ENCODE results near the genes TSEN34, LENG8, KIR2DL4 and COX6B2.

DNA sequence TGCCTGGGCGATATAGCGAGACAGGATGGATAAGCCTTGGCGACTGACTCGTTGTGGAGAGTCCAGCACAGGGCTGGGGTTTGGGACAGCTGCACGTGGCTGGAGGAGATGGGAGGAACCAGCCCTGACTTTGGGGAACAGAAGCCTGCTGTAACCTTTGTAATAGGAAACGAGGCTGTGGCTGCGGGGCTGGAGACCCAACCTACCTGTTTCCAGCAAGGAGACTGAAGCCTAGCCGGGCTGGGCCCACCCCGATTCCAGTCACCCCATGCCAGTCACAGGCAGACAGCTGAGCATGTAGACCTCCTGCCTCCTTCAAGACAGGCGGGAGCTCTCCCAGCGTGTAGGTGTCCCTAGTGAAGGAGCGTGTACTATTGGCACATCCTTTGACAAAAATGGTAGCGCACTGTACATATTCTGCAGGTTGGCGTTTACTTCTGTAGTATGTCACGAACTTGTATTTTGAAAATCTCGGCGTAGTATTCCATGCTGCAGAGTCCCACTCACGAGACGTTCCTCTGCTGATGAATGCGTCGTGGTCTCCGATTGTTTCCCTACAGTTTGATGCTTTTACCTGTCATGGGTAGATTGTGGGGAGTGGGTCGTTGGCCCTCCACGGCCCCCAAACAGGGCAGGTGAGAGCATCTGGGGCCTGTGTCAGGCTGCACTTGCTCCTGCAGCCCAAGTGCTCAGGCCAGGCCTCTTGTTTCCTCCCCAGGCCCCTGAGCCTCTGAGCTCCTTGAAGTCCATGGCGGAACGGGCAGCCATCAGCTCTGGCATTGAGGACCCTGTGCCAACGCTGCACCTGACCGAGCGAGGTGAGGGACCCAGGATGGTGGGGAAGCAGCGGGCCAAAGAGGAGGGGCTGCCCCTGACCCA lies 7.8 kb downstream of the LENG1 start:
- RAMPAGE, total RNA = no peak

GRCh38 chr19:54173480-54173929 lies 545 bp upstream of the TMC4 start:
- RAMPAGE, total RNA = no peak

- RAMPAGE, total RNA = no peak
These were observed at the start of gene TSEN34 for GRCh38 chr19:54191221-54191993. TSS of gene TSEN34 (plus strand) at chr19:54191308.

GRCh38 chr19:54252807-54253204 lies 4.3 kb downstream of the LILRB5 start:
- RAMPAGE, total RNA = no peak

DNA sequence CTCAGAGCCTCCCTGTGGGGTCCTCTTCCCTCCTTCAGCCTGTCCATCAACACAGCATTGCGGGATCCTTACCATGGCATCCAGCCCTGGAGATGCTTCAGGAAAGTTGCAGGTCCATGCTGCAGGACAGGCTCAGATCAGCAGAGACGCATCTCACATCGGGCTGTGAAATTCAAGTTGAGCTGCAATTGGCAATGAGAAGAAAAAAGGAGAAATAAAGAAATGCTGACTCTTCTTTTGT lies 9.5 kb downstream of the LILRB2 start:
- RAMPAGE, total RNA = no peak

DNA sequence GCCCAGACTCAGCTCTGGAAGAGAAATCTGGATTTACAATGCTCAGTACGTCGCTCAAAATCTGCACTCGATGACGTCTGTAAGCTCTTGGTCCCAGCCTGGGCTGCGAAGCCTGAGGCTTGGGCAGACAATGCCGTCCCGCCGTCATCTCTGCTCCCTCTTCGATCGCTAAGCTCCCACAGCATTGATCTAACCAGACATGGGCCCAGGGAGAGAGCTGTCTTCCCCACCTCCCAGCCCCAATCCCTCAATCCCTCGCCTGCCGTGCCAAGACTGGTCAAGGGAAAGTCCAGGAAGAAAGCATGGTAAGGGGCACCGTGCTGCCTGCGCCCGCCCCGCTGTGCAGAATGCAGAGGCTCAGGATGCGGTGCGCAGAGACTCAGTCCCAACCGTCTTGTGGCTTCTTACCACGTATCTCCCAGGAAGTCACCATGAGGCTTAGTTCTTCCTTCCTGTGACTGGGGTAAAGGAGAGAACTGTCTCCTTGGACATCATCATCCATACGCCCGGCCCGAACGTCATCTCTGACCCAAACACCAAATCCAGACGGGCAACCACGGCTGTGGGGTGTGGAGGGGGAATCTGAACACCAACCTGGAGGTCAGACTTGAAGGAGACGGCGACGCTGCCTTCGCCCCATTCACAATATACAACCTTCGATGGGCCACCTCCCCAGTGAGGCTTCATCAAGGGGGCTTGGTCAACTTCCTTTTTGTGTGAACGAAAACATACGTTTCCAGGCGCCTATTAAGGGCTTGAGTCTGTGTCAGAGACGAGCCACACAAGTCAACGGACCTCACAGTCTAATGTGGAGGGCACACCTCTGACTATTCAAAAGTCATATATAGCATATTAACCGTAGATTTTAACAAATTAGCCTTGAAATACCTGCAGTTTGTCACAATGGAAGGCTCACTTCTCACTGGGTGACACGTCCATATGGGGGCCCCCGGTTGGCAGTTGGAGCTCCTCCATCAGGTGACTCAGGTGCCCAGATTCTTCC lies 10.6 kb upstream of the LAIR1 start:
- RAMPAGE, total RNA = no peak

- RAMPAGE, total RNA = no peak
These were observed at the start of gene LENG8 for GRCh38 chr19:54449149-54449353. TSS of gene LENG8 (plus strand) at chr19:54449199.

DNA sequence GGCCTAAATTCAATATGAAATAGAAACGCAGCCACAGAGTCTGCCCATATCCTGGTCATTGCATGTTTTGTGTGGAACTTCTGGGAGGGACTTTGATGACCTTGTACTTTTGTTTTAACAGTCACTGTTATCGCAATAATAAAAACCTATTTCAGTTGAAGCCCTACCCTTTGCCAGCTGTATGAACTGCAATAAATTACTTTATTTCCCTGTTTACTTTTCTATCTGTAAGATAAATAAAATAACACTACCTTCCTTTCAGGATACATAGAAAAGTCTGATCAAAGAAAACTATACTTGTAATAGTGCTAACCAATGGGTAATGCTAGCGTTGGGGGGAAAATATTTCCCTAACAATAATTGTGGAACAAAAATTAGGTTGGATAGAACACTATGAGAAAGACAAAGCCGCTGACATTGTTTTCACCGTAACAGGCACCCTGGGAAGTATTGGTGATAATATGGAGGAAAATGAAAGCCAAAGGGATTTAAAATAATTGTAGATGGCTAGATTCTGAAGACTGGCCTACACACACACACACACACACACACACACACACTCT lies 4.3 kb upstream of the LENG9 start:
- RAMPAGE, total RNA = no peak

DNA sequence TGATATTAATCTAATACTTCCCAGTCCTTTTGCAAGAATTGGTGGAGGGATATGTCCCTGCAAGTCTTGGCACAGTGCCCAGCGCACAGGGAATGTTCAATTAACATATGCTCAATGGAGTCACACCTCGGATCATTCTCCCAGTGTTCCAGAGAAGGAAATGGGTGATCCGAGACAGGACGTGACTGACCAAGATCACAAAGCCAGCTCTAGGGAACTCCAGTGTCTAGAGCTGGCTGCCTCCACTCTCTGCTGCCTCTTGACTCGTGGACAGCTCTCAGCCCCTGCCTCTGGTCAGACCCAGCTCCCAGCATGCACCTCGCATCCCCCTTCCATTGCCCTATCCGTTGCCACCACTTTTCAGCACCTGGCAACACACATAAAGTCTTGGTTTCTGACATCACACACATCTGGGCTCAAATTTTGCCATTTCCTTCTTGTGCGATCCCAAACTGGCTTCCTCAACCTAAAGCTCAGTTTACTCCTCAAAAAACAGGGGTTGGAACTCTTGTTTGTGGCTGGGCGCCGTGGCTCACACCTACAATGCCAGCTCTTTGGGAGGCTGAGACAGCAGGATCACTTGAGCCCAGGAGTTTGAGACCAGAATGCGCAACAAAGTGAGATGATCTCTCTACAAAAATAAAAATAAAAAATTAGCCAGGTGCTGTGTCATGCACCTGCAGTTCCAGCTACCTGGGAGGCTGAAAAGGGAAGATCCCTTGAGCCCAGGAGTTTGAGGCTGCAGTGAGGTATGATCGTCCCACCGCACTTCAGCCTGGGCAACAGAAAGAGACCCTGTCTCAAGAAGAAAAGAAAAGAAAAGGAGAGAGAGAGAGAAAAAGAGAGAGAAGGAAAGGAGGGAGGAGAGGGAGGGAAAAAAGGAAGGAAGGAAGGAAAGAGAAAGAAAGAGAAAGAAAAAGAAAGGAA lies 3.3 kb downstream of the CDC42EP5 start:
- RAMPAGE, total RNA = no peak

DNA sequence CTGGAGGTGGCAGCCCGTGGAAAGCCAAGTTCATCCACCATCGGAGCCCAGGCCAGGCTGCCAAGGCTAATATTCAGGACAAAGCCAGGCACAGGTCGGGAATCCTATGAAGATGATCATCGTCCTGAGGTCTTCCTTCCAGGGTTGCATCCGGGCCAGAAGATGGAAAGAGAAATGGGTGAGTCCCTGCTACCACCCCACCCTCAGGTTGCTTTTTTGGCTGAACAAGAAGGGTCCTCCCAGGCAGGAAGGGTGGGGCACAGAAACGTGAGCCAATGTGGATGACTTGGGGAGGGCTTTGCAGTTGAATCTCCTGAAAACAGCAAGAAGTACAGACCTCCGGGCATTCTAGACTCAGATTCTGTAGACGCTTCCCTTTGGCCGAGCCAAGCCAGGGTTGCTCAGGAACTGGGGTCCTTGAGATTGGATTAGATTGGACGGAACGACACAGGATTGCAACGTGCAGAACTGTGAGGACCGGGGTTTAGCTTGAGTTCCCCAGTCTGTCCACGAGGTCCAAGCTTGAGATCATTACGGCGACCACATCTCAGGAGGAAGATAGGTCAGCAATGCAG lies 4.5 kb upstream of the LAIR2 start:
- RAMPAGE, total RNA = no peak

GRCh38 chr19:54526887-54527556 lies 24.4 kb downstream of the LAIR2 start:
- RAMPAGE, total RNA = no peak

GRCh38 chr19:54803322-54803866 lies at the start of gene KIR2DL4:
TSS of gene KIR2DL4 (plus strand) at chr19:54803610.
- RAMPAGE, total RNA = no peak

- RAMPAGE, total RNA = no peak
These were observed 2.3 kb upstream of the FCAR start for GRCh38 chr19:54871676-54872204.

GRCh38 chr19:54938927-54939312 lies 27.3 kb upstream of the NLRP2 start:
- RAMPAGE, total RNA = no peak

GRCh38 chr19:55092665-55093259 lies 17.1 kb downstream of the EPS8L1 start:
- RAMPAGE, total RNA = no peak

DNA sequence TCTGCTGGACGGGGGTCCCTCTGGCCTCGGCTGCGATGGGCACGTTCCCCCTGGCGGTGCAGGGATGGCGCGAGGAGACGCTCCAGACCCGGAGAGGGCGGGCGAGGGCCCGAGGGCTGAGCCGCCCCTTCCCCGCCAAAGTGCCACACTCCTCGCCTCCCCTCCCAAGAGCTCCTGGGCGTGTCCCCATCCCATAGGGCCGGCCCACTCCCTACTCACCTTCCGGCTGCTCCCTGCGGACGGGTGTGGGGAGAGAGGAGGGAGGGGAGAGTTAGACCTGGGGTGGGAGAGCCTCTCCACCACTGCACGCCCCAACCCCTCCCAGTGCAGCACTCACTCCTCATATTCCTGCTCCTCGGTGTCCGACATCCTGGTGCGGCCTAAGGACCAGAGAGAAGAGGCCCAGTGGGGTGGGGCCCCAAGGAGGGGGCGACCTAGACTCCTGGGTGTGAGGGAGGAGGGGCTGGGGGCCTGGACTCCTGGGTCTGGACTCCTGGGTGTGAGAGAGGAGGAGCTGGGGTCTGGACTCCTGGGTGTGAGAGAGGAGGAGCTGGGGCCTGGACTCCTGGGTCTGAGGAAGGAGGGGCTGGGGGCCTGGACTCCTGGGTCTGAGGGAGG lies 2.1 kb downstream of the TNNT1 start:
- RAMPAGE, total RNA = start-site peak on the minus strand centred at position 153 of the sequence, 33 bp wide, 1,123 and 539 reads in 2 replicates

DNA sequence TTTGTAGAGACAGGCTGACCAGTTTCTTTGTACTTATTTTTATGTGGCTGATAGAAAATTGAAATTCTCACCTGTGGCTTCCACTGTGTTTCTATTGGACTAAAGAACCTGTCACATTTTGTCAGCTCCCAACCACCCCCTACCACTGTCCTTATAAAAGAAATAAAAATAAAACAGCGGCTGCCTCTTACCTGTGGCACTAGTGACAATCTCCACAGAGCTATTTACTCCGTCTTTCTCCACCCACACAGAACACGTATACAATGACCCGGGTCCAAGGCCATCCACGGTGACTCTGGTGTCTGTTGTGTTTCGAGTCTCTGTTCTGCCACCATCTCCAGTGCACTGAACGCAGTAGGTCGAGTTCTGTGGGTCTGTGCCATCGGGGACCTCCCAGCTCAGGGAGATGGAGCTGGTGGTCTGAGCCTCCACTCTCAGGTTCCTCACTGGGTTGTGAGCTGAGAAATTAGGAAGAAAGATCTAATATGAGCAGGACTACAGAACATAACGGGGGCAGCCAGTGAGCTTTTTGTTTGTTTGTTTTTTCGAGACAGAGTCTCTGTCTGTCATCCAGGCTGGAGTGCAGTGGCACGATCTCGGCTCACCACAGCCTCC lies 5.6 kb downstream of the PTPRH start:
- RAMPAGE, total RNA = no peak

GRCh38 chr19:55251101-55252108 lies 7.4 kb downstream of the PPP6R1 start:
- RAMPAGE, total RNA = no peak

DNA sequence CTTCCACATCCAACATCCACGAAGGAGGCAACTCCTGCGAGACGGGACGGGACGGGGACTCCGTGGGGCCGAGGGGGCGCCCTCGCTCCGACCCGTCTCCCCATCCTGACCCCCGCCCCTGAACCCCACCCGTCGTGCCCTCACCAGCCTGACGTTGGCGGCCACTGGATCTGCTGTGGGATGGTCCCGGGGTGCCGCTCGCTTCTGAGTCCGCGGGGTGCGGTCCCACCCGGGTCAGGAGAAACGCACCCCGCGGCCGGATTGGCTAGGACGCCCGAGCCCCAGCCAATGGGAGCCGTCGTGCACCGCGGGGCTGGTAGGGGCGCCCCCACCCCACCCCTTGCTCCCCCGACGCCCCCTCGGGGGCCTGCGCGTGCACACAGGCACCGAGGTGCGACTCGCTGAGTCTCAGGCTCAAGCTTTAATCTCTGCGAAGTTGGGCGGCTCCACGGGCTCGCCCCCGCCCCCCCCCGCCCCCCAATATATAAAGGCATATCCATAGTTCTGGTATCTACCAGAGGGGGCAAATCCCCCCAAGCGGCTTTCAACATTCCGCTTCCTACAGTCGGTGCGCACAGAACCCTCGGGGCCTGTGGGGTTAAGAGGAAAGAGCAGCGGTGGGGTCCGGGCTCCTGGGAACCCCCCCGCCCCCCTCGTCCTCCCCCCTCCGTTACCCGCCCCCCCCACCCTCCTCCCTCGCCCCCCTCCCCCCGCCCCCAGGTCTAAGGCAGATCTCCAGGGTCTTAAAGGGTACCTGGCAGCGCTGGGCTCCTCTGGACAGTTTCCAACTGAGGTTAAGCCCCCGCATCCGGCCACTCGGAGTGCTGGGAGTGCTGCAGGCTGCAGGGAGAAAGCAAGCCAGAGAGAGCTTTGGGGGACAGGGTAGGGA lies at the start of gene COX6B2:
Gene COX6B2 (minus strand): TSS at position 214 of the 889 bp plus-strand sequence.
- RAMPAGE, total RNA = no peak

DNA sequence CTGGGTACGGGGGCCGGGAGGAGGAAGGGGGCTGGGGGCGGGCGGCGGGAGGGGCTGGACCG lies 153 bp downstream of the ZNF581 start:
- RAMPAGE, total RNA = no peak

Measured in foreskin keratinocyte (primary cell).